Duodenum (tissue), 1 donor: ENCODE data around the genes MAP3K21 and KCNK1.

GRCh38 chr1:231373802-231374327, 35.8 kb downstream of the SPRTN start:
- PRO-cap = no peak

DNA sequence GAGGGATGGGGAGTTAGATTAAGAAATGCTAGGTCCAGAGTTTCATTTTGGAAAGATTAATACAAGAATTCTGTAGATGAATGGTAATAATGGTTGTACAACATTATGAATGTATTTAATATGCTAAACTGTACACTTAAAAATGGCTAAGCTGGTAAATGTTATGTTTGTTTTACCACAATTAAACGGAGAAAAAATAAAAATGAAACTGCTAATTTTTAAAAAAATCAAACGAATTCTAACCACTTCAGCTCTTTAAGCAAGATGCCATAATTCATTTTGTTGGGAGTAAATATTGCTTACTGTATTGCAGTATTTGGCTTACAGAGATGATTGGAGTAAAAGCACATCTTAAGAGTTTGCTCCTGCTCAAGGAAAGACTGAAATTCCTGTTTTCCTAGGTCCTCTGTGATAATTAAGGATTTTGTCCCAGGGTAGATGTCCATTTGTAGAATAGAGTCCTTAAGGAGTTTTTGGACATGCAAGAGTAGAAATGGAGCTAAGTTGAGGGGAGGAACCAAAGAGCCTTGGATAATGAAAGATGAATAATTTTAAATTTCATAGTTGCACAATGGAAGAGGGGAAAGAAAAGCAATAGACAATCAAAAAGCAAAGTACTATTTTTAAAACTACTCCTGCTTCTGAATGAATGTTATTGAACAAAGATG, 27.1 kb downstream of the TSNAX start:
- PRO-cap = no peak

DNA sequence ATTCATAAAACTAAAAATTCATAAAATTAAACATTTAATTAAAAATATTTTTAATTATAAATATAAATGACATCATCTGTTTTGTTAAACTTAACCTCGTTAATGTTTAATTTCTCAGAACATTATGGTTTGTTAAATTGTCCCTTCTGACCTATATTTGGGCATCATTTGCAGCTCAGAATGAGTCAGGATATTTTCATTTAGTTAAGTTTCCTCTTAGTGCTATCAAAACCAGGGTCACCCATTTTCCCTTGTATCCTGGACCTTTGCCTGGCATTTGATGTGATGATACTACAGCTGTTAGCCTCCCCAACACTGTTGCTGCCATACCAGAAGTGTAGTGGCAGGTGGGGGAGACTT, 30.2 kb downstream of the TSNAX start:
- PRO-cap = no peak

- PRO-cap = no peak
Observed at GRCh38 chr1:231818183-231818631, 191.6 kb downstream of the DISC1 start.

GRCh38 chr1:232260831-232261740, 368.8 kb downstream of the SIPA1L2 start:
- PRO-cap = no peak

GRCh38 chr1:232492926-232493950, 136.7 kb downstream of the SIPA1L2 start:
- PRO-cap = no peak

GRCh38 chr1:232678249-232678755, 48.4 kb upstream of the SIPA1L2 start:
- PRO-cap = no peak

DNA sequence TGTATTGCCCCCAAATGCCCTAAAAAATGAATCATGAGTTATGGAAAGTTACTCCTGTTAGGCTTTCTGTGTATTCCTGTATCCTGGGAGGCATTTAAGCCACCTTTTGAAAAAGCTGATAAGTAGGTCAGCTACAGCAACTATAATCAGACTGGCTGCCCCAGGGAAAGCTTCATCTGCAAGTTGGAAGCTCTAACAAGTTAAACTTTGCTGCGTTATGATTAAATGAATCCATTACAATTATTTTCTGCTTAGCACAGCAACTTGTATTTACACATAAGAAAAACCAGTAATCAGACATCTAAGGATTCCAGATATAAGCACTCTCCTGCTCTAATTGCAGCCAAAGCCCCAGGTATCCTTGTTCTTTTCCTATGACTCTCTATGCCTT, 147.7 kb downstream of the NTPCR start:
- PRO-cap = no peak

- PRO-cap = no peak
Observed at GRCh38 chr1:233113581-233114108, 163.2 kb downstream of the NTPCR start.

GRCh38 chr1:233327177-233328070, at the start of gene MAP3K21:
Gene MAP3K21, plus strand, starts transcription at chr1:233327724.
- PRO-cap = unidirectional peak, minus-strand start at chr1:233327296; unidirectional peak, plus-strand start at chr1:233327740

GRCh38 chr1:233343279-233343651, 15.7 kb downstream of the MAP3K21 start:
- PRO-cap = no peak

- PRO-cap = no peak
Observed at GRCh38 chr1:233382289-233382984, 54.9 kb downstream of the MAP3K21 start.

DNA sequence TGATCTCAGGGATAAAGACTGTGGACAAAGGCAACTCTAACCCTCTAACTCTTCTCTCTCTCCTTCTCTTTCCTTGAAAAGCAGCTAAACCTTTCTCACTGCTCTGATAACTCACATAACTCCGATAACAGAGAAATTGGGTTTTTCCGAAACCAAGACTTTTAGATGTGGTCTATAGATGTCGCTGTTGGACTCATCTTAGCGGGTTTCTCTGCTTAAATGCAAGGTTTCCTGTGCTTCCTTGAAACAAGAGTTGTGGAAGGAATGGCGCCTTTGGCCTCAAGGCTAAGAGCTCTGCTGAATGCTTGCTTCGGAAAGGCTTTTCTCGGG, 113.3 kb downstream of the MAP3K21 start:
- PRO-cap = no peak

DNA sequence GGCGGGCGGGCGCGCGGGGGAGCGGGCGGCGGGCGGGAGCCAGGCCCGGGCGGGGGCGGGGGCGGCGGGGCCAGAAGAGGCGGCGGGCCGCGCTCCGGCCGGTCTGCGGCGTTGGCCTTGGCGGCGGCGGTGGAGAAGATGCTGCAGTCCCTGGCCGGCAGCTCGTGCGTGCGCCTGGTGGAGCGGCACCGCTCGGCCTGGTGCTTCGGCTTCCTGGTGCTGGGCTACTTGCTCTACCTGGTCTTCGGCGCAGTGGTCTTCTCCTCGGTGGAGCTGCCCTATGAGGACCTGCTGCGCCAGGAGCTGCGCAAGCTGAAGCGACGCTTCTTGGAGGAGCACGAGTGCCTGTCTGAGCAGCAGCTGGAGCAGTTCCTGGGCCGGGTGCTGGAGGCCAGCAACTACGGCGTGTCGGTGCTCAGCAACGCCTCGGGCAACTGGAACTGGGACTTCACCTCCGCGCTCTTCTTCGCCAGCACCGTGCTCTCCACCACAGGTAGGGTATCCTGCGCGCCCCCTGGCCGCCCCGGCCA, at the start of gene KCNK1:
Gene KCNK1 (plus strand): TSS at position 73 of the 530 bp plus-strand sequence.
- PRO-cap = unidirectional peak, plus-strand start at position 340 of the sequence; unidirectional peak, minus-strand start at position 436 of the sequence

GRCh38 chr1:233671197-233672178, 57.6 kb downstream of the KCNK1 start:
- PRO-cap = no peak

- PRO-cap = no peak
Observed at GRCh38 chr1:234371548-234371861, 1.8 kb upstream of the COA6 start.

DNA sequence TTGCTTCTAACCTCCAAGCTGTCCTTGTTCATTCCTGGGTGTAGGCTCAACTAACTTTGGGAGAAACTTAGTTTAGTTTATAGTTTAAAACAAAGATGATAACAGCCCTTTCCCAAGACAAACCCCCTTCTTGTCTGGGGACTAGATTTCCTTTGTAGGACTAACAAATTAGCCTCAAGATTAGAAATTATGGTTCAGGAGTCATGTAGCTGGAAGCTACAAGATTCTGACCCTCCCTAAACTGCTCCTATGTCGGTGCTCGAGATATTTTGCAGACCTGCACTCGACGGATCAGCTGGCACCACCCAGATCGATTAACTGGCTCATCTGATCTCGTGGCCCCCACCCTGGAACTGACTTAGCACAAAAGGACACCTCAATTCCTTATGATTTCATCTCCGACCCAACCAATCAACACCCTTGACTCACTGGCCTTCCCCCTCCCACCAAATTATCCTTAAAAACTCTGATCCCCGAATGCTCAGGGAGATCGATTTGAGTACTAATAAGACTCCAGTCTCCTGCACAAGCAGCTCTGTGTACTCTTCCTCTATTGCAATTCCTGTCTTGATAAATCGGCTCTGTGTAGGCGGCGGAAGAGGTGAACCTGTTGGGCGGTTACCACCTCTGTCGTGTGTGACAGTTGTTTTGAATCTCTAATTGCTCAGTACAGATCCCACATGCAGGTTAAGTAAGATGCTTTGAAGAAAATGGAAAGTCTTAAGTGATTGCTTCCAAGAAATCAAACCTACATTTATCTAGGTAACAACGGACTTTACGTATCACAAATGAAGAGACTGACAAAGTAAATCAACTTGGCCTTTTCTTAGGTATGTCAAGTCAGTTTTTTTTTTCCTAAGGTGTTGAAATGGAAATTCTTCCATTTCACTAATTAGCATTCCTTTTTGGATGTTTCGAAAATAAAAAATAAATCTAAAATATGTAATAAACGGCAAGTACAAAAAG, 35.3 kb downstream of the COA6 start:
- PRO-cap = no peak

DNA sequence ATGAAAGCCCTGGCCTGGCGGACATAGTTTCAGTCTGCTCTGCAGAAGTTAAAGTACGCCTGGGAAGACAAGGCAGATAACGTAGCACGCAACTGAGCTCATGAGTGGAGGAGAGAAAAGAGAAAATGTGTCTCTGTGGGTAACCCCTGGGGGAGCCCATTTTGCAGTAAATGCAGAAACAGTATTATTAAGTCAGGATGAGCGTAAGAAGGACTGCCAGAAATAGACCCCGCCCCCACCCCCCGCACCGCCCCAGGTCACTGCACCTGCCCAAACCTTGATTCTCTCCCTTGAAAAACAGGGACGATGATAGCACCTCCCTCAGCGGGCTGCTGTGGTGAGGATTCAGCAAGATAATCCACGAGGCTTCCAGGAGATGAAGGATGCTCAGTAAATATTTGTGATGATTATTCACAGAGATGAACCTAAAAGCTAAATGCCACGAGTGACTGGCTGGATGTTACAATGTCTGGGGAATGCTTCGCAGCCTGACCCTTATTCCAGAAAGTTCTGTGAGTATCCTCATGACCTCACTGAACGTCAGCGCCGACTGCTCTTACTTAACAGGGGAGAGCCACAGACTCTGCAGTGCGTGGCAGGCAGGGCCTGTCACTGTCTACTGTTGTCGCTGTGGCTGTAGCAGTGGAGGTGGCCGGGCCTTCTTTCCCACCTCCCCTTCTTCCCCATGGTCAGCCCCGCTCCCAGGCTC, 51.9 kb upstream of the TARBP1 start:
- PRO-cap = unidirectional peak, plus-strand start at position 588 of the sequence

DNA sequence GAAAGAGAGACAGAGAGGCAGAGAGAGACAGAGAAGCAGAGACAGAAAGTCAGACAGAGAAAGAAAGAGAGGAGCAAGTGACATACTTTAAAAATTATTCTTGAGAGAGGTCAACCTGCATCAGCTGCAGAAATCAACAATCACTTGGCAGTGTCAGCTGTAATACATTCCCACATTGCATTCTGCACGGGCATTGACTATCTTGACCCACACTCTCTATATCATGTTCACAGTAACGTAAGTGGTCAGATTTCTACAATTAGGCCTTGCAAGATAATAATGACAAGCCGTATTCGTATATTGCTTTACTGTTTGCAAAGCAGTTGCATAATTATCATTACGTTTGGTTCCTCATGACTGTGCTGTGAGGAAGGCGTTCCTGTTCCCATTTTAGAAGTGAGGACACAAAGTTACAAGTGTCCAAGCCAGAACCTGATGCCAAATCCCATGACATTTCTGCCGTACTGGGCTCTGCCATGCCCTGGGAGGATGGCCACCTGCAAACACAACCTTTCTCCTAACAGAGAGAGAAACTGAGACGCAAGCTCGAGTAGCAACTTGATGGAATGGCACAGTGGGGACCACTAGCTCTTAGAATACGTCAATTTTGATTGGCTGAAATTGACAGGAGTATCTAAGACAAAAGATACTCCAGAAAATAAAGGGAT, 53.5 kb upstream of the TARBP1 start:
- PRO-cap = no peak

DNA sequence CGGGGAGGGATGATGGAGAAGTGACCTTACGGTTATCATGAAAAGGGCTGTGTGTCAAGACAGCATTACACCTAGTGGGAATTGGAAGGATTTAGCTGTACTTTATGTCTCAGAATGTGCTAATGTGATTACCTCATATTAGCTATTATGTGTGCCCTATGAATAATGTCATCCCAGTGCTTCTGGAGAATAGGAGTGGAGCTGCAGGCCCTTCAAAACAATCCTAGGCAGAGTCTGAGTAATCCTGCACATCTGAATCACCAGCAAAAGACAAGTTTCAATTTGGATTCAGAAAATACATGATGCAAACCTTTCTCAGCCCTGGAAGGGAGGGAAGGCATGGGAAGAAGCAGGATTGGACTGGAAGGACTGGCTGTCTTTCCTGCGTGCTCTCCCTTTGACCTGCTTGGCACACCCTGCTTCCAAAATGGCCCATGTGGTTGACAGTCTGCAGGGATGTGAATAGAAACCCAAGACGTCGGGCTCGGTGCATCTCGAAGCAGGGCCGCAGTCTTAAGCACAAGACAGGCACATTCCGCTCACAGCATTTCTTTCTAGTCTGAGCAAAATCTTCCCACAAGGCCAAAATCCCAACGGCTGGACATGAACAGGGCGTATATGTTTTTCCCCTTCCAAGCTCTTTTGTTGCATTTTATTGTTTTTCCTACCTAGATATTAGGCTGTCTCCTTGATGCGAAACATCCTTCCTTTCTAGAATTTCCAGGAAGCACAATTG, 54.2 kb upstream of the TARBP1 start:
- PRO-cap = no peak